A673 (cell line): Measurements from ENCODE around the genes PPP2R2C, MAN2B2 and MRFAP1L1.

DNA sequence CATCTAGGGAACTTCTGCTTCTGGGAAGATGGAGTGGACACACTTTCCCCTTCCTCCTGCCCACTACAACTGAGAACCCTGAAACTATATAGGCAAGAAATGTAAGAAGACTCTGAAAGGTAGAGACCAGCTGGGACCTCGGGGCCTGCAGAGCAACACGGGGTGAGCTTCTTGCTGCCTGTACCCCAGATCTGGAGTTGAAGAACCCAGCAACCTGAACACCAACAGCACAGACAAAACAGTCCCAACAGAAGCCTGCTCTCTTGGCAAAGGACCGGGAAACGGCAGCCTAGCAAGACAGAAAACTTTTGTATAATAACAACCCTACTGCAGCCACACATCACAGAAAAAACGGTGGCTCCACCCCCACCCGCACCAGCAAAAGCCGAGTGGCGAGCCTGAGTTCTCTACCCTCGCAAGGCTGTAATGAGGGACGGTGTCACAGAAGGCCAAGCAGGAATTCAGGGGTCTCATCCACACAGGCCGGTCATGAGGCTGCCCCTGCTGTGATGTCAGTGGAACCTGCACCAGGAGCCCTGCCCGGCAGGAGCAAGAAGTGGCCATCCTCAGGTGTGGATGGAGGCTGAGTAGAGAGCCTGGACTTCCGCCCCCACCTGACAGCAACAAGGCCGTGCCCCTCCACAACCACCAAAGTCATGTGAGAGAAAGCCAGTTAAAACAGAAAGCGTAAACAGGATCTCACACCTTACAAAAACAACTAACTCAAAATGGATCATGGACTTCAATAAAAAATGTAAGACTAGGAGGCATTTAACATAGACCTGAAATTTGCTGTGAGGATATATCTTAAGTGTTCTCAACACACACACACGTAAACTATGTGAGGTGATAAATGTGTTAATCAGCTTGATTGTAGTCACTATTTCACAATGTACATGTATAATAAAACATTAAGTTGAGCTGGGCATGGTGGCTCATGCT is 20.7 kb downstream of the LYAR start:
- PRO-cap = no peak

DNA sequence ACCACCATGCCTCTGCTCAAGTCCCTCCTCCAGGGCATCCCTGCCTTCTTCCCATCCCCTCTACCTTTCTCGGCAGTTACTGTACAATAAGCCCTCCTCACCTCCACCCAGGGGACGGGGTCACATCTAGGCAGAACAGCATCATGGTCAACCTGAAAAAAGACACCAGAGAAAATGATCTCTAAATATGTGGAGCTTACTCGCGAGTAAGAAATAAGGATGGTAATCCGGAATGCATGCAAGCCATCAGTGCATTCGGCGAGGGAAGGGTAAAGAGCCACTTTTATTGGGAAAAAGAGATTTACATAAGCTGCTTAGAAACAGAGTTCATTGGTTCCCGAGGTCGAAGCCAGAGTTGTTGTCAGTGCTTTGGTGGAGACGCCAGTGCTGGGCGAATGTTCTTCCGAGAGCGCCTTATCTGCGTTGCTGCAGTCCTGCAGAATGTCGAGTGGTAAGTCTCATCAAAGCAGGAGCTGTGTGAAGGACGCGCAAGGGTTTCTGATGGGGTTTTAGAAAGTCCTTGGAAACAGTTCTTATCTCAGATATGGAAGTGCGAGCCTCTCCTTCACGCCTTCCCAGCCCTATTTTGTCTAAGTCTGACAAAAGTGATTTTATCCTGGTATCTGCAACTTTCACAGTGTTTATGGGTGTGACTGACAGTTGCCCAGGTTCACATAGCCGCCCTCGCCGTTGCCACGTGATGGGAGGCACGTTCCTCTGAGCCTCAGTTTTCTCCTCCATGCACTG is 47.5 kb upstream of the NSG1 start:
- PRO-cap = no peak

DNA sequence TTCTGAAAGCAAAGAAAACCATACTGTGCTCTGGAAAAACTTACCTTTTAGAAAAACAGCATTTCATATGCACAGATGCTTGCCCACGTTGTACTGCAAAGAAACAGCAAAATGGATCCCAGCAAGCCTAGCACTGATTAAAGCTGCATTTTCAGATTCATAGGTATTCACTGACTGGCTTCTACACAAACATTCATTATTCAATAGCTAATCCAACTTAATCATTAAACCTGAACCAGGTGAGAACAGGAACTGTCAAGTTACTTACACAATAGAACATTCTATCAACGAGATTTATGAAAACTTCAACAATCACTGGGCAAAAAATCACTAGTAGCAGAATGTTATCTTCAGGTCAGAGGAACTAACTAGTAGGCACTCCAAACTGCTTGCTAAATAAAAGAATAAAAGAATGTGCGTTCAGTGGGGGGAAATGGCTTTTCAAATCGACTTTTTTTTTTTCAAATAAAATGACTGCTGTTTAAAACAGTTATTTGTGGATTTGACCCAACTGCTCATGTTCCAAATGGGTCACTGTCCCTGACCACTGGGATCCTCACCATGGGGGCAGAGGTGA is 42.3 kb downstream of the STX18 start:
- PRO-cap = no peak

DNA sequence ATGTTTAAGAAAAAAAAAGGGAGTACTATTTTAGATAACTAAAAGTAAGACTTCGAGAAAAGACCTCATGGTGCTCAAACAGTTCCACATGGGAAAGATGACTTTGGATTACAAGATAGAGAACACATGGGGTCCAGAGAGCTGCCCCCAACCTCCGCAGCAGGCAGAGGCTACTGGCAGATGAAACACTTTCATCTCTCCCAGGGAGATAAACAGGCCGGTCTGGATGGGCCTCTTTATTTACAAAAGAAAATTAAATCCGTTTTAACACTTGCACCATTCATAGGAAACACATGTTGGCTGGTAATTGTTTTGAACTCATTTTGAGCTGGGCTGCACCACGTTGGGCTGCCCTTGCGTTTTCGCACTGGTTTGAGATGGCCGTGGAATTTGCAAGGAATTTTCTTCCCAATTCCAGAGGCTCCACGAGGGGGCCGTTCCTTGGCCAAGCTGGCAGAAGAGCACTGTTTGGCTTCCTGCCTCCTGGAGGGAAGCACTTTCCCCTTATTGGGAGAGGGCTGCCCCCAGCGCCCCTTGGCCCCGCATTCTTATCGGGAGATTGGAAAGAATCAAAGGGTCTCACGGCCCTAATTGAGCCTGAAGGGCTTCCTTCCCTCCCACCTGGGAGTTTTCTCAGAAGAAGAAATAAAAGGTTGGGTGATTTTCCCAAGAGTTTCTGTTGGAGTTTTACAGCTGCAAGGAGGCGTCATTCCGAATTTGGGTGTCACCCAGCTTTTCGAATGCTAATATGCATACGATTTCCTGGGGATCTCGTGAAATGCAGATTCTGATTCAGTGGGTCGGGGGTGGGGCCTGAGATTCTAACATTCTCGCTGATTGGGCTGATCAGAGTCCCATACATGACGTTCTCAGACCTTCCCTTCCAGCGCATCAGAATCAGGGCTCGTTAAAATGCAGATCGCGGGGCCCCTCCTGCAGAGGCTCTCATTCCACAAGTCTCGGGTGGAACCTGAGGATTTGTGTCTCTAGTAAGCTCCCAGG is 125.5 kb upstream of the STX18 start:
- PRO-cap = no peak

- PRO-cap = unidirectional peak, minus-strand start at chr4:5845009
These were observed 48.2 kb downstream of the CRMP1 start for GRCh38 chr4:5844726-5845074.

DNA sequence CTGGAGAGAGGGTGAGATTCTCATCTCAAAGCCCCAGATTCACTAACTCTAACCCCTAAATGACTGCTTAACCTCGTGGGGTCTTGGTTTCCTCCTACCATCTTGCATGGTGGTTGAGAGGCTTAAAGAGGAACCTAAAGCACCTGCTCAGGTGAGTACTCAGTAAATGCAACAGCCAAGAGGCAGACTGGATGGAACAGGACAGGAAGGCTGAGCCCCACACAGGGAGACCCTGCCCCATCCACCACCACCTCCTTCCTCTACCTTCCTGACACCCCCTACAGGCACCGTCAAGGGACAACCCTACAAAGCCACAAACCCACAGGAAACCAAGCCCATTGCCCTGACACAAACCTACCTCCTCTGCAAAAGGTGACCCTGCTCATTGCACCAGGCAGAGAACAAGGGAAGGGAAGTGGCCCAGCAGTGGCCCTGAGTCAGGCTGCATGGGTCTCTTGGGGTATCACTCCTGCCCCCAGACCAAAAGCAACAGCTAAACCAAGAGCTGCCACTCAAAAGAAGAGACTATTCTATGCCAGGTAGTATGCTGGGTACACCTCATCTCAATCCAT is 21.1 kb downstream of the JAKMIP1 start:
- PRO-cap = no peak

DNA sequence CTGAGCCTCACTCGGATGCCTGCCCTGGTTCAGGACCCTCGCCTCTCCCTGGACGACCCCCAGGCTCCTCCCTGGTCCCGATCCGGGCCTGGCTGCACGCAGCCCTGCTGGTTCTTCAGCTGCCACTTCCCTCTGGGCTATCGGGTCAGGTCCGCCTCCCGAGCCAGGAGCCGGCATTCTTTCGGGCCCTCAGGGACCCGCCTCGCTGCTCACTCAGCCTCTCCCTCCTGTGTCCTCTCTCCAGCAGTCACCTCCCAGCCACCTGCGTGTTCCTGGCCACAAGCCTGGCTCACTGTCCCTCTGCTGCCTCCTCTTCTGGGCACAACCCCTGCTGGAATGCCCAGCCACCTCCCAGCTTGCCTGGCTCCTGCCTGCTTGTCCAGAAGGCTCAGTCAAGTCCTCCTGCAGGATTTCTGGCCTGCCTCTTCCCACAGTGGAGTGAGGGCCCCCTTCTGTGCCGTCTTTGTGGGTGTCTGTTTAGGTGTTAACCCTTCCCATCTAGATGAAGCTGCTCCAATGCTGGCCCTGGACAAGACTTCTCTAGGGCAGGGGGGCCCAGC is 2.1 kb downstream of the WFS1 start:
- PRO-cap = no peak

DNA sequence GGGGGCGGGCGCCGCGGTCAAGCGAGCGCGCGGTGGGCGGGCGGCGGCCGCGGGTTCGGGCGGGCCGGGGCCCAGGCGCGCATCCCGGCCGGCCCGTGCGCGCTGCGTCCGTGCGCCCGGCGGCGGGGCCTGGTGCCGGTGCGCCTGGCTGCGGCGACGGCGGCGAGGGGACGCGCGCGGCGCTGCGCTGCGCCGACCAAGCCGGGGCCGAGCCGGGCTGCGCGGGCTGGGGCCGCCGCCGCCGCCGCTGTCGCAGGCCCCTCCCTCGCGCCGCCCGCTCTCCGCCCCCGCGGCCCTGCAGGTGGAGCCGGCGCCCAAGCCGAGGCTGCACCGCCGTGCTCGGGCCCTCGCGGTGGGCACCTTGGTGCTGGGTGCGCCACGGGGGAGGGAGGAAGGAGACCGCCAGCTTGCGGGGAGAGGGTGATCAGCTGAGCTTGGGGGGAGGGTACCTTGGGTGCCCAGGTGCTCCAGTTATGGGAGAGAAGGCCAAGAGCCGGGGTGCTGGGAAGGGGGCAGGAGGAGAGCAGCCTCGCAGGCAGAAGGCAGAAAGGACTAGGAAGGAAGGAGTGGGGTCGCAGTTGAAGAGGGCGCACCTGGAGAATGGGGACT is at the start of gene PPP2R2C:
Gene PPP2R2C, minus strand, starts transcription at position 219 of the 609 bp plus-strand sequence.
- PRO-cap = no peak

- PRO-cap = bidirectional peak, plus-strand start at chr4:6575202, minus-strand start at chr4:6575063
These were observed at the start of gene MAN2B2 for GRCh38 chr4:6574328-6575816. Gene MAN2B2, plus strand, starts transcription at chr4:6575189.

GRCh38 chr4:6642432-6643131 is 2.1 kb downstream of the MRFAP1 start:
- PRO-cap = no peak

DNA sequence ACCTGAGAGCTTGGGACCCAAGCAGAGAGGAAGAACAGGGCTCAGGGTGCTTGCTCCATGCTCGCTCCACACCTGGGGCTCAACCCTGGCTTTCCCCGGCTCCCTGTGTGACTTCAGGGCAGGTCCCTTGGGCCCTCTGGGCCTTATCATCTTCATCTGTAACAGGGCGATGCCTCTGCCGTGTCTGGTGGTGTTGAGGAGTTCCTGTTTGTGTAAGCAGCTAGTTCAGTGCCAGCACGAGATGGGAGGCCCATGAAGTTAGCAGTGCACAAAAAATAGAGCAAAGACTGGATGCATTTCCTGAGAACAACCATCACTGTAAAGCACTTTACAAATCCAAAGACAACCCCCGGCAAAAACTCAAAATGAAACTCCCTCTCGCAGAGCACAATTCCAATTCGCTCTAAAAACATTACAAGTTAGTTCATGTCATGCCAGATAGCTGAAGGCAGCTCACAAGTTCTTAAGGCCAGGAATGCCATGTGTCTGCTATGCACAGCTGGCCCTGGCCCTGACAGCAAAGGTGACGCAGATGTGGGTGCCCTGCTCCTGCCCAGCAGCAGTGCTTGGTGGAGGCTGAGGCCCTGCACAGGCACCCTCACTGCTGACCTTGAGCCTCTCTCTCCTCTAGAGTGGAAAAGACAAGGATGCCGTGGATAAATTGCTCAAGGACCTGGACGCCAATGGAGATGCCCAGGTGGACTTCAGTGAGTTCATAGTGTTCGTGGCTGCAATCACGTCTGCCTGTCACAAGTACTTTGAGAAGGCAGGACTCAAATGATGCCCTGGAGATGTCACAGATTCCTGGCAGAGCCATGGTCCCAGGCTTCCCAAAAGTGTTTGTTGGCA is 2.8 kb downstream of the S100P start:
- PRO-cap = no peak

DNA sequence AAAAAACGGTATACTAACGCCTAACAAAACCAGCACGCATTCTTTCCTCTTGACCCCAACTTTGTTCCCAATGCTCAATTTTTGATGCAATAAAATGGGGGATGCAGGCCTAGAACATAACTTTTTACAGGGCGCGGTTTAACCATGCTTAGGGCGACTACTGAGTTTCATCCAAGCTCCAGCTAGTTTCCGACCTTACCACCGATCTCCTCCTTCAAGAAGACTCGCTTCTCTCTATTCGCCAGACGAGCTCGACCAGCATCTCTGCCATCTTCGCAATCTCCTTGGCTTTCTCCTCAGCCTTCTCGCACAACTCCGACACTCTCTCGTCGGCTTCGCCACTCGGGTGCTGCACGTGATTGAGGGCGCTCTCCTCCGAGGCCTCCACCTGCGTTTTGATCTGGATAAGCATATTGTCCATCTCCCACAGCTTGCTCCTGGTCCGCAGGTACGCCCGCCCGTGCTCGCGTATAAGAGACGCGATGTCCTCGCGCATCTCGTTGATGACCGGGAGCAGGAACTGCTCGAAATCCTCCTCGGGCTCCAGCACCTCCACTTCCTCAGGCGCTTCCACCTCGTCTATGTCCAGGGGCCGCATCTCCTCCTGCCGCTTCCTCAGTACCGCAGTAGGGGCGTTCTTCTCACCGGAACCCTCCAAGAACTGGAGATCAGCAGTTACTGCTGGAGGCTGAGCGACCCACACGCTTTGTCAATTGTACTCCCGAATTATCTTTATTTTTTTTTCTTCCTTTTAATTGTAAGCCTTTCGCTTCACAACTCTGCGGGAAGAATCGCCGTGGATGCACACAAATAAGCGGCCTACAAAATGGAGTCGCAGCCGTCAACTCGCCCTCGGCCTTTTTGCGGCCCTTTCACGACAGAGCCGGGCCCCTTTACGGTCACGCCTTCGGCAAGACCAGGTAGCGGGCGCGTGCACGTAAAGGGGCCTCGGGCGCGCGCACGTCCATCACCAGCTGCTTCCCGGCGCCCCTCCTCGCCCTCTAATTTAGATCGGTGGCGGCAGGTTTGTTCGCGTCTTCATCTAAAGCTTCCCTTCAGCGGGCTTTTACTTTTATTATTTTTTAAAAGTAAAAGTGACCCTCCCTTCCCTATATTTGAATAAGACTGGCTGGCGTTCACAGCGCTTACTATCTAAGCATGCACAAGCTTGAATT is at the start of gene MRFAP1L1:
Gene MRFAP1L1, minus strand, starts transcription at position 834 of the 1,175 bp plus-strand sequence.
- PRO-cap = bidirectional peak, plus-strand start at position 341 of the sequence, minus-strand start at position 317 of the sequence; bidirectional peak, plus-strand start at position 563 of the sequence, minus-strand start at position 583 of the sequence; bidirectional peak, plus-strand start at position 1,009 of the sequence, minus-strand start at position 828 of the sequence

DNA sequence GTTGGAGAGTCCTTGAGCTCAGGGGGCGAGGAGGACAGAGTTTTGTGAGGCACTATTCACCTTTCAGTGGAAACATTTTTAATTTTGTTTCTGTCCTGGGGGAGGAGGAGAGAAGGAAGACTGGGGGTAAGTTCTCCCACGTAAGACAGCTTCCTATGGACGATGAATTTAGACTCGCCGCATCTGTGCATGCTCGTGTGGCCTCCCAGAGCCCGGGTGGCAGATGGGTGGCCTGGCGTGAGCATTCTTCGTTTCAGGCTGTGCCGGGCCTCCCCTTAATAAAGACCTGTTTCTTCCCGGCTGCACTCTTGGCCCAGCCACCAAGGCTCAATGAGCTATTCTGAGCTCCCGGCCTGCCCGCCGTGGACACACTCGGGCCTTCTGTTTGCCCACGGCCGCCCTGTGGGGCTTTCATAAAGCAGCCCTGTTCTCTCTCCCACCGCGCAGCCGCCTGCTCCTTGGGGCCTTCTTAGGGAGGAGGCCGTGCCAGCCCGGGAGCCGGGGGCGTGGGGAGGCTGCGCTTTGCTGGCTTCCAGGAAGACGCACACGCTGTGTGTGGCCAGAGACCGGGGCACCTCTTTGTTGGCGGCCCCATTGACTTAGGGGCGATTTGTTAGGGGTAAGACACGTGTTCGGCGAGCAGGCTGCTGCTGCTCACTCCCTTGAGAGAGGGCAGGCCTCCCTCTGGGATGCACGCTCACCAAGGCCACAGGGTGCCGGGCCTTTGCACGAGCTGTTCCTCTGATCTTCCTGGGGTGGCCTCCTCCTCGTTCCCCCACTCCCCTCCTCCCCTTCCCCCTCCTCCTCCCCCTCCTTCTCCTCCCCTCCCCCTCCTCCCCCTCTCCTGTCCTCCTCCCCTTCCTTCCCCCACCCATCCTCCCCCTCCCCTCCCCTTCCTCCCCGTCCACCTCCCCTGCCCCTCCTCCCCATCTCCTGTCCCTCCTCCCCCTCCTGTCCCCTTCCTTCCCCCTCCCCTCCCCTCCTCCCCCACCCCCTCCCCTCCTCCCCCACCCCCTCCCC is 11.2 kb downstream of the BLOC1S4 start:
- PRO-cap = bidirectional peak, plus-strand start at position 543 of the sequence, minus-strand start at position 458 of the sequence; unidirectional peak, minus-strand start at position 686 of the sequence

GRCh38 chr4:6733114-6734035 is 17.4 kb downstream of the BLOC1S4 start:
- PRO-cap = no peak

DNA sequence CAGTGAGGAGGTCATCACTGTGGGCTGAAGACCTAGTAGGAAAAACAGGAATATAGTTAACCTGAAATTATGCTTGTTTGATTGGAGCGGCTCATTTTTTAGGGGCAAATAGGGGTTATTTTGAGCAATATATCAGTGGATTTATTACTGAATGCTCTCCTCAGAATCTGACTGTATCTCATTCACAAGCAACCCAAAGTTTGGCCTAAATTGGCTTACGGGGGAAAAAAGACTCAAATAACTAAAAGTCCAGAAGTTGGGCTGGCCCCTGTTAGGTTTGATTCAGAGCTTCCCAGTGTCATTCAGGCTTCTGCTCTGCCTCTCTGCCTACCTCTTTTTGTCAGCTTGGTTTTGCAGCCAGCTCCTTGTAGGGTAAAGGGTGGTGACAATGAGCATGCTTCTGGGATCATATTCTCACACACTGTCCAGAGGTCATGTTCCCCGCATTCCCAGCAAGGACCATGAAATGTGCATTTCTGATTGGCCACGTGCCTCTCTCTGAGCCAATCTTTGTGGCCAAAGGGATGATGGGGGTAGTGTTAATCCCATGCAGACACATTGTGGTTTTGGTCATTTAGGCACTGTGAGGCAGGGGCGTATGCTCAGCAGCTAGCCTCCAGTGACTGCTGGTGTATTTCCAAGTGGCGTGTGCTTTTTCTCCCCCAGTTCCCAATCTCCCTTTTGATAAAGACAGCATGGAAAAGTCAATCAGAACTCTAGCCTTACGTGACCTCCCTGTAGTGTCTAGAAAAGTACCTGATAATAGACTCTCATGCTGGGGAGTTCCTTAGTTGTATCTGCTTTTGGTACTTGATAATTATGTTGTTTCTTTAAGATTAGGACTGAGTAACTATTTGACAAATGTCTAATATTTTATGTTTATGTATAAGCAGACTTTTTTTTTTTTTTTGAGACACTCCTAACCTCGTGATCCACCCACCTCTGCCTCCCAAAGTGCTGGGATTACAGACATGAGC is 57.6 kb downstream of the KIAA0232 start:
- PRO-cap = no peak

DNA sequence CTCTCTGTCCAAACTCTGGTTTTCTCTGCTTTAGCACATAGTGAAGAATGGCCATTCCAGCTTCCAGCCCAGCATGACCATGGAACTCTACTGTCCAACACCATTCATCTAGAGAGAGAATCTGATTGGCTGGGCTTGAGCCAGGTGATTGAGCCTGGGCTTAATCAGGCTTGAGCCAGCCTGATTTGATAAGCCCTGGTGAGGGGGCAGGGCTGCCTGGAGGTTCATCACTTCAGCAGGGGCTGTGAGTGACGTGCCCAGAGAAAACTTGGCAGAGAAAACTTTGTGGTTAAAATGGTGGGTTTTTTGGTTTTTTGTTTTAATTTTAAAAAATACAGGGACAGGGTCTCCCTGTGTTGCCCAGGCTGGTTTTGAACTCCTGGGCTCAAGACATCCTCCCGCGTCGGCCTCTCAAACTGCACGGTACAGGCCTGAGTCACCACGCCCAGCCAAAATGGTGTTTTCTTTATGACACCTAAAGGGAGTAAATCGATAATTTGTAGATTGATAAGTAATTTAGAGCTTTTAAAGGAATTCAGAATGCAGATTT is 62.6 kb downstream of the KIAA0232 start:
- PRO-cap = no peak

DNA sequence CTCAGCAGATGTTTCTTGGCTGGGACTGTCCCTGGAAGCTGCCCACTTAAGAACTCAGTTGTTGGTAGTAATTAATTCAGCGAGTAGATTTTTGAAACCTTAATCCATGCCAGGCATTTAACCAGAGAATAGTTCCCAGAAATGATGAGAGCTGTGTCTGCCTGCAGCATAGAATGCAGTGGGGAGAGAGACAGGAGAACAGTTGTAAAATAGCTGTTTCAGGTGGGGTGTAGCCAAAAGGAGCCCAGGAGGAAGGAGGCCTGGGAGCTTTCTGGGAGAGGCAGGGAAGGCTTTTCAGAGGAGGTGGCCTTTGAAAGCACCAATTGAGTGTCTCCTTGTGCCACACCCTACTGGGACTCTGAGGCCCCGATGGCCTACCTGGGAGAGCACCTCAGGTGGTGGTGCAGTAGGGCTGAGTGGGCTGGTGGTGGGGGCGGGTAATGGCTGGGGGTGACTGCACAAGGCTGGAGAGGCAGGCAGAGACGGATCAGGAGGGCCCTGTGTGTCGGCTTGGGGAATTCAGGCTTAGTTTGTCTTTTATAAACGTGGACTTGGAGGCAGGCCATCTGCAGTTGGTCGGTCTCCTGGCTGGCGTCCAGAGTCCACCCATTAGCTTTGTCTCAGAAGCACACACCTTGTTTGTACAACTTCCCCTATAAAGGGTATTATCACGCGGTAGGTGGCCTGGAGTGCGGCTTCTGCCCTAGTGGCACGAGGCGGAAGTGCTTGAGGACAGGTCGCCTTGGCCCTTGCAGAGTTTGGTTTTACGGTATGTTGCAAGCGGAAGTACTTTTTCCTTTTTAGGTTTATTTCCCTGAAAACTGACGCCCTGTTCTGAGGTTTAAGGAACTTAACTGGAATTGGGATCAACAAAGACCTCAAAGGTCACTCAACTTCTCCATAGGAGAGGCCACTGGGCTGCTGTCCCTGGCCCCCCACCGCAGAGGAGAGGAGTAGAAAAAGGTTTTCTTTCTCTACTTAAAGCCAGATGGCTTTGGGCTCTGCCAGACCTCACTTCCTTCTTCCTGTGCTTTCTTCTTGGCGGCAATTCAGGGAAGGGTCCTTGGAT is 7.9 kb downstream of the TBC1D14 start:
- PRO-cap = no peak

GRCh38 chr4:6947563-6948271 is 38.1 kb downstream of the TBC1D14 start:
- PRO-cap = no peak

DNA sequence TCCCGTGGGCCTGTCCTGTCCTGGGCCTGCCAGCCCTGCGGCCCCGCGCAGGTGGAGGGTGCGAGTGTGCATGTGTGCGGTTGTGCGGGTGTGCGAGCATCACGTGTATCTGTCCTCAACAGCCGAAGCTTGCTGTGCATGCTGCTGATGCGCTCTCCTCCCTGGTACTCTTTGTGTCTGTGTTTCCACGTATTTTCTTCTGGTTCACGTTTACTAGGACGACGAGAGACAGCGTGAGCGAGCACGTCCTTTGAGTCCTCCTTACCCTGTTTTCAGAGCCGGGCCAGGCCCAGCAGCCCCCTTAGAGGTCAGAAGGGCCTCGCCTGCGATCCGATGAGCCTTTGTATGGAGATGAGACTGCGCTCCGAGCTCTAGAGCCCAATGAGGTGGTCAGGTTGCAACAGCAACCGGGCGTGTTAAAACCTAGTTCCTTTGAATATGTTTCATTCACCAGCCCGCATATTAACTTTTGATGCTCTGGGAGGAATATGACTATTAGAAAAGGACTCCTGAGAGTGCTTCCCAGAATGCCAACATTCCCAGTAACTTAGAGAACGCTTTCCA is 55.3 kb downstream of the CCDC96 start:
- PRO-cap = no peak

DNA sequence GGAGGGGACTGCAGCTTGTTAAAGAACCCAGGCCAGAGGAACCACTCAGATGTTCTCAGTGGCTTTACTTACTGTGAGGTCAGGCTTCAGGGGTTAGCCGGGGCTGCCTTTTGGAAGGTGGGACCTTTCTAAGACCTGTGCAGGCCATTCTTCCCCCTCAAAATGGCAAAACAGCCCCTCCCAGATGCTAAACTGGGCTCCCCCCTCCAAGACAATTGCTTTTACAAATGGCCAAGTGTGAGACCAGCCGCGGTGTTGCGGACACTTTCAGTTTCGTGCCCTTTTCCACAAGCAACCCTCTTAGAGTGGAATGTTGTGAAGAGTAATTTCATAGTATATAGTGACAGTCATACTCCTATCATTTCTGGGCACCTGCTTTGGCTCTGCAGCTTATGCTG is 54.8 kb downstream of the CCDC96 start:
- PRO-cap = no peak